Gastroesophageal sphincter (tissue), 4 donors: ENCODE measurements around the genes INKA2, CTTNBP2NL and WNT2B.

GRCh38 chr1:111504862-111505287 is 1.4 kb upstream of the ADORA3 start:
- PRO-cap, result no peak
- RAMPAGE, long total RNA, 4 experiments, result no peak in any of the 4 experiments

- PRO-cap, result bidirectional peak, plus-strand start at chr1:111507794, minus-strand start at chr1:111507489
- RAMPAGE, long total RNA, 4 experiments, result no peak in any of the 4 experiments
These were observed 4.1 kb upstream of the ADORA3 start for GRCh38 chr1:111507268-111508243.

- PRO-cap, result no peak
- RAMPAGE, long total RNA, 4 experiments, result no peak in any of the 4 experiments
These were observed 6.7 kb upstream of the ADORA3 start for GRCh38 chr1:111510118-111510524.

DNA sequence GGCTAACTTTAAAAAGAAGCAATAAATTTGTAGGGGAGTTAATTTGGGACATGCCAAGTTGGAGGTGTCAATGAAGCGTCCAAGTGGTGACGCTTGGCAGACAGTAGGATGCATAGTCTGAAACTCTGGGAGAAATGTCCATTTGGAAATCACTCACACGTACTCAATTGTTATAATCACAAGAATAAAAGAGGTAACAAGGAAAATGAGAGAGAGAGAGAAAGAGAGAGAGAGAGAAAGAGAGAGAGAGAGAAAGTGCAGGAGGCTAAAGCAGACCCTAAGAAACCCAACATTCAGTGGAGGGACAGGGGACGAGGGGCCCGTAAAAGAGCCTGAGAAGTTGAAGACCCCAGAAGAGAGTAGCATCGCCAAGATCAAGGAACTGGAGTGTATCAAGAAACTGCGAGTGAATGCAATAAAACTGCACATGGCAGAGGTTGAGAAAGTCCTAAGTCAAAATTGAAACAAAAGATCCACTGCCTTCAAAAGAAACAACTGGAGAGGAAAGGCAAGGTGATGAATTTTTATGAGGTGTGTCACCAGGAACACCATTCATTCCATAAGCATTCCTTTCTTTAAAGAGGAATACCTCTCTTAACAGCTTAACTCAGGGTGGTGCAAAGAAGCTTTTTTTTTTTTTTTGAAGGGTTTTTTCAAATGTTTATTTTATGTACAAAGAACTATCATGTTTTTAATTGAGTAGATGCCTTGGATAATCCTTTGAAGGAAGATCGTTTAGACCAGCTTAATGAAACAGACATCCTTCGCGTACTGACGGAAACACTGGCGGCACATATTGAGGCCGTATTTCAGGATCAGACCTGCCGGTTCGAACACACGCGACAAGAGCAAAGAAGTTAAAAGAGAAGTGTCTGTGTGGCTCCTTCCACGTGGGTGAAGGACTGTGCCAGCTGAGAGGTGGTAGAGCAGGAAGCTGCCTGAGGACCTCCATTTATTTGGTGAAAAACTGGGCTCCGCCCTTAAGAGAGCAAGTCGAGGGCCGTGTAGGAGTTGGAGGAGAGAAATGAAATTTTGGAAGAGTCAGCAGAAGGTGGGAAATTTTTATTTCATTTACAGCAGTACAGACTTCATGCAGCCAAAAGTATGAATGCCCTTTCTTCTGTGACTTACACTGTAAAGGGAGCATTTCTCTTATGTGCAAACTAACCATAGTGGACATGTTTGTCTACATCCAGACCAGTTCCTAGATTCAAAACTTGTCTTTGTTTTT is 38.4 kb upstream of the ADORA3 start:
- PRO-cap, result no peak
- RAMPAGE, long total RNA, 4 experiments, result start-site peak on the plus strand in 1 of 4 experiments, centred at position 557 of the sequence, 38 reads per replicate

GRCh38 chr1:111603823-111604436 is 15.7 kb upstream of the RAP1A start:
- PRO-cap, result no peak
- RAMPAGE, long total RNA, 4 experiments, result no peak in any of the 4 experiments

DNA sequence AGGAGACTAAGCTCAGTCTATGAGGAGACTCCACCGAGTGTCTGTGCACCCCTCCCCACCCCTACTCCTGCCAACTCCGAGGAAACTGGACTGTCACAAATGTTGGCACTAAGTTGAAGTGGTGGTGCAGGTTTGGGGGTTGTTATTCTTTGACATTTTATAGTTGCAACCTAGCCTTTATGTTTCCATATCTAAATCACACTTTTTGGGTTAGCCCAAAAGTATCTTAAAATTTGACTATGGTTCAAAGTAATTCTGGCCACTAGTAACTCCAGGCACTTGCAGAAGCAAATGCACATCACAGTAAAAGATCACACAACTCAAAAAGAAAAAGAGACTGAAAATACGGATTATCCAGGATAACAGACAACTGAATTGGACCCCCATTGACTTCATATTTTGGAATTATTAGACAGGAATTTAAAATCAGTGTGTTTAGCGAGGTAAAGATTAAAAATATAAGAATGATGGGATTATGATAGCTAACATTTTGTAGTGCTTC is 48.4 kb downstream of the RAP1A start:
- PRO-cap, result no peak
- RAMPAGE, long total RNA, 4 experiments, result no peak in any of the 4 experiments

- PRO-cap, result no peak
- RAMPAGE, long total RNA, 4 experiments, result no peak in any of the 4 experiments
These were observed 2.2 kb downstream of the INKA2 start for GRCh38 chr1:111736912-111737436.

DNA sequence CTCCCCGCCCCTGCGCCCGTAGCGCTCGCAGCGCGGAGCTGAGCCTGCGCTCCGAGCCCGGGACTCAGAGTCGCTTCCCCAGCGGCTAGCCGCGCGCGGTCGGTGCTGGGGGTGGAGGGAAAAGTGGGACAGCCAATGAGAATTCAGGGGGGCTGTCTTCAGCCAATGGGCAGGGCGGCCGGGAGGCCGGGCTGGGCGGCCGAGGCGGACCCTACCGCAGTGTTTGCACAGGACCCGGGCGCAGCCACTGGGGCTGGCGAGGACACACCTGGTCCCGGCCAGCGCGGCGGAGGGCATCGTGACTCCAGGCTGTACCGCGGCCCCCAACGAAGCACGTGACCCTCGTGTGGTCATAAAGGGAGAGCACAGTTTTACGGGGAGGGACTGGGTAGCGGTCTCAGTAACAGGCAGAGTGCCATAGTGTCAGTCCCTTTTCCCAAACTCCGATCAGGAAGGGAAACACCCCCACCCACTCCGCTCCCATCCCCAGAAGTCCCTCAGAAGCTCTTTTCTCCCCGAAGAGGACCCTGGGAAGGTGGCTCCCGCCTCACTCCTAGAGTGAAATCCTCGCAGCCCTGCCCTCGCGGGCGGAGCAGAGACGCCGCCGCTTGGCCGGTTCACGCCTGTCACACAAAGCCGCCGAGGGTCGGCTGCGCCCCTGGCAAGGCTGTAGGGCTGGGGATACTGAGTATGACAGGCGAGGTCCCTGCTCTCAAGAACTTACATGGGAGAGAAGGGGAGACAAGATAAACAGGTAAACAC is at the start of gene INKA2:
Gene INKA2 (minus strand): TSS at position 72 of the 762 bp plus-strand sequence.
- PRO-cap, result bidirectional peak, plus-strand start at position 219 of the sequence, minus-strand start at position 71 of the sequence
- RAMPAGE, long total RNA, 4 experiments, result start-site peak on the plus strand in 2 of 4 experiments, centred at positions 599 to 607 of the sequence, 8 to 18 reads per replicate; start-site peak on the minus strand in 3 of 4 experiments, centred at positions 56 to 68 of the sequence, 42 to 102 reads per replicate

DNA sequence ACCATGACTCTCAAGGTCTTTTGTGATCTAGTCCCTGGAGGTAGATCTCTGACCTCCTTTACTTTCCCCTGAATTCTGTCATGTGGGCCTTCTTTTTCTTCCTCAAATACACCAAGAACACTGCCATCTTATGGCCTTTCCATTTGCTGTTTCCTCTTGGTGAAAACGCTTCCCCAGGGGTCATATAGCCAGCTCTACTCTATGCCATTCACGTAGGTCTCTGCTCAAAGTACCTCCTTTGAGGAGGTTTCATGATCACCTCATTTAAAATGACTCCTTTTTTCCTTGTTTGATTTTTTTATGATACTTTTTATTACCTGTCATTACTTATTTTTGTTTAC is 2.7 kb downstream of the DDX20 start:
- PRO-cap, result no peak
- RAMPAGE, long total RNA, 4 experiments, result no peak in any of the 4 experiments

GRCh38 chr1:111967966-111968375 is 21.5 kb downstream of the KCND3 start:
- PRO-cap, result unidirectional peak, minus-strand start at chr1:111968027
- RAMPAGE, long total RNA, 4 experiments, result no peak in any of the 4 experiments

- PRO-cap, result bidirectional peak, plus-strand start at chr1:112396223, minus-strand start at chr1:112396021
- RAMPAGE, long total RNA, 4 experiments, result start-site peak on the plus strand in 3 of 4 experiments, at chr1:112396200-112396262 at its widest, 136 to 304 reads per replicate
These were observed at the start of gene CTTNBP2NL for GRCh38 chr1:112395757-112396757. Gene CTTNBP2NL (plus strand): TSS chr1:112396214.

GRCh38 chr1:112501539-112502495 is 6.9 kb upstream of the WNT2B start:
- PRO-cap, result unidirectional peak, plus-strand start at chr1:112501927
- RAMPAGE, long total RNA, 4 experiments, result no peak in any of the 4 experiments

- PRO-cap, result no peak
- RAMPAGE, long total RNA, 4 experiments, result start-site peak on the plus strand in 1 of 4 experiments, at chr1:112508928-112508990 at its widest, 8 reads per replicate
These were observed at the start of gene WNT2B for GRCh38 chr1:112508589-112509681. Gene WNT2B (plus strand): TSS chr1:112508965.

DNA sequence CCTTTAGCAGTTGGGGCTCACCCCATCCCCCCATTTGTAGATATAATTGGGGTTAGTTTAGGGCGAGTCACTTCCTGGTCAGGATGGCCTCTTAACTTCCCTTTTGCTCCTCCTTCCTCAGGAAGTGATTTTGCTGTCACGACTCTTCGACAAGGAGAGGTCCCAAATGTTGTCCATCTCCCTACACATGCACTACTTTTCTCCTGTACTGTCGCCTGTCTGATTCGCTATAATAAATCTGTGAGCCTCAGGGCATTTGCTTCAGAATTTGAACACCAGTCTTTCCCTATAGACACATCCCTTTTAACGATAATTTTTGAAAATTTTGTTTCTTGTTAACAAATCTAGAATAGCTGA is 586 bp downstream of the CAPZA1 start:
- PRO-cap, result no peak
- RAMPAGE, long total RNA, 4 experiments, result no peak in any of the 4 experiments

DNA sequence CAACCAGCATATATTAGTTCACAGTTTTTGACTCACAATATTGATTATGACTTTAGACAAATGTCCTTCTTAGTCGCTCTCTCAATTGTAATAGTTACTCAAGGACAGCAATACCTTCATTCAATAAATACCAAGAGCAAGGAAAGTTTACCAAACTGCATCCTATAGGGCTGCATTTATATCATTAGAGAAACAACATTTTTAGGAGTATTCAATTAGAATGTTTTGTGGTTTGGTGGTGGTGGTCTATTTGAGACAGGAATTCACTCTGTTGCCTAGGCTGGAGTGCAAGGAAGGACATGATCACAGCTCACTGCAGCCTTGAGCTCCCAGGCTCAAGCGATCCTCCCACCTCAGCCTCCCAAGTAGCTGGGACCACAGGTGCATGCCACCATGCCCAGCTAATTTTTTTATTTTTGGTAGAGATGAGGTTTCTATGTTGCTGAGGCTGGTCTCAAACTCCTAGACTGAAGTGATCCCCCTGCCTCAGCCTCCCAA is 7.1 kb upstream of the MOV10 start:
- PRO-cap, result no peak
- RAMPAGE, long total RNA, 4 experiments, result no peak in any of the 4 experiments

DNA sequence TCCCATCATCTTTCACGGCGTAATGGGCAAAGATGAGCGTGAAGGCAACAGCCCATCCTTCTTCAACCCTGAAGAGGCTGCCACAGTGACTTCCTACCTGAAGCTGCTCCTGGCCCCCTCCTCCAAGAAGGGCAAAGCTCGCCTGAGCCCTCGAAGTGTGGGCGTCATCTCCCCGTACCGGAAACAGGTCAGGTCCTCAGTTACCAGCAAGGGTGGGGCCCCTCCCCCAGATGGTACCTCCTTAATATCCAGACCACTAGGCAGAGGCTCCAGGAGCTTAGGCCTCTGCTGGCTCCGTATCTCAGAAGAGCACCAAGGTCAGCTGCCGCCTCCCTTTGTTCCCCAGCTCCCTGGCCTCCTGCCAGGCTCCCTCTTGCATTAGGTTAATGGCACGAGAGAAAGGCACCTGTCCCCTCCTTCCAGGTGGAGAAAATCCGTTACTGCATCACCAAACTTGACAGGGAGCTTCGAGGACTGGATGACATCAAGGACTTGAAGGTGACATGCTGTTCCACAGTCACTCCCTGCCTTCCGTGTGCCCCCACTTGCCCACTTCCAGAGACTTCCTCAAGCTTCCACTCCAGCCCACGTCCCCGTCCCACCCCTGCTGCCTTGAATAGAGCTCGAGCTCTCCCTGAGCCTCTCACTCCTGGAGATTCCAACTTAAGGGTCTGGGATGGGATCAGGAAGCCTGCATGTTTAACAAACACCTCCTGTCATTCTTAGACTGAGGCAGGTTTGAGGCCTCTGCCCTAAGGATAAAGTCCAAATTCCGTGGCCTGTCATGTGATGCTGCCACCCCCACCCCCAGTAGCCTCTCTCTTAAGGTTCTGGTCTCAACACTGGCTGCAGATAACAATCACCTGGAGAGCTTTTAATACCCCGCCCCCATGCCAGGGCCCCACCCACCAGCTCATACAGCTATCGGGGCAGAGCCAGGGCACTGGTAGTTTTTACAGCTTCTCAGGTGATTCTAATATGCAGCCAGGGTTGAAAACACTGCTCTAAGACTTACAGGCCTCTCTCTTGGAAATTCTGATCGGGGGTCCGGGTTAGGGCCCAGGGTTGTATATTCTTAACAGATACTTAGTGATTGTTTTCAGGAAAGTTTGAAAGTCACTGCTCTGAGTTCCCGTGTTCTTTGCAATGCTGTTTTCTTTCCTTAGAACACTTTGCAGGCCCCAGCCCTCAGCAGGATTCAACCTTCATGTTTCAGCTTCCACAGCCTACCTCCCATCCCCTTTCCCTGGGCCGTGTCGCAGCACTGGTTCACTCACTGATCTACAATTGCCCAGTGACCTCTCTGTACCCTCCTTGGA is 8.2 kb downstream of the RHOC start:
- PRO-cap, result unidirectional peak, minus-strand start at position 382 of the sequence
- RAMPAGE, long total RNA, 4 experiments, result no peak in any of the 4 experiments

DNA sequence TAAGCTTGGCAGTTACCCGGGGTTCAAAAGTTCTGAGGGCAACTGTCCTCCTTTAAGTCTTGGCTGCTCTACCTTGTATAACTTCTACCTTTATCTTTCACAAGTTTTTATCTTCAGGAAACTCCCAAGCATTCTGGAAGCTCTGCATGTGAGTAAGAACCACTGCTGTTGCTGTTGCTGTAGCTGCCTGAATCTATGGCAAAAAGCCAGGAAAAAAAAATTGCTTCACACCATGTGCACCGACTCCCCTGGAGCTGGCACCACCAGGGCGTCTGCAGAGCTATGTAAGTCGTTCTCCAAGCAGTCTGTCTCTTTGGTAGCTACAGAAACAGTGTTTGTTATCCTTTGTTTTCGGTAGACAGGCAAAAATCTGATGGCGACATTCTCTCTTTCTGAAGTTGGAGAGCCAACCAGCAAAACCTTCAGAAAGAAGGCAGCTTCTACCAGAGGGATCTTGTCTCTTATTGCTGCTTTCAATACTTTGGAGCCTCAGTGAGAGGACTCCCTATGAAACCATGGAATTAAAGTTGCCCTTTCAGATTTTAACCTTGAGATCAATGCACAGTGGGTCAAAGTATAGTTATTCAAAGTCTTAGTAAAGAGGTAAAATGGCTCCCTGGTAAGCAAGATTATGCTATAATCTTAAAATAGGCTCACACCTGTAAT is 43.0 kb upstream of the SLC16A1 start:
- PRO-cap, result no peak
- RAMPAGE, long total RNA, 4 experiments, result no peak in any of the 4 experiments

DNA sequence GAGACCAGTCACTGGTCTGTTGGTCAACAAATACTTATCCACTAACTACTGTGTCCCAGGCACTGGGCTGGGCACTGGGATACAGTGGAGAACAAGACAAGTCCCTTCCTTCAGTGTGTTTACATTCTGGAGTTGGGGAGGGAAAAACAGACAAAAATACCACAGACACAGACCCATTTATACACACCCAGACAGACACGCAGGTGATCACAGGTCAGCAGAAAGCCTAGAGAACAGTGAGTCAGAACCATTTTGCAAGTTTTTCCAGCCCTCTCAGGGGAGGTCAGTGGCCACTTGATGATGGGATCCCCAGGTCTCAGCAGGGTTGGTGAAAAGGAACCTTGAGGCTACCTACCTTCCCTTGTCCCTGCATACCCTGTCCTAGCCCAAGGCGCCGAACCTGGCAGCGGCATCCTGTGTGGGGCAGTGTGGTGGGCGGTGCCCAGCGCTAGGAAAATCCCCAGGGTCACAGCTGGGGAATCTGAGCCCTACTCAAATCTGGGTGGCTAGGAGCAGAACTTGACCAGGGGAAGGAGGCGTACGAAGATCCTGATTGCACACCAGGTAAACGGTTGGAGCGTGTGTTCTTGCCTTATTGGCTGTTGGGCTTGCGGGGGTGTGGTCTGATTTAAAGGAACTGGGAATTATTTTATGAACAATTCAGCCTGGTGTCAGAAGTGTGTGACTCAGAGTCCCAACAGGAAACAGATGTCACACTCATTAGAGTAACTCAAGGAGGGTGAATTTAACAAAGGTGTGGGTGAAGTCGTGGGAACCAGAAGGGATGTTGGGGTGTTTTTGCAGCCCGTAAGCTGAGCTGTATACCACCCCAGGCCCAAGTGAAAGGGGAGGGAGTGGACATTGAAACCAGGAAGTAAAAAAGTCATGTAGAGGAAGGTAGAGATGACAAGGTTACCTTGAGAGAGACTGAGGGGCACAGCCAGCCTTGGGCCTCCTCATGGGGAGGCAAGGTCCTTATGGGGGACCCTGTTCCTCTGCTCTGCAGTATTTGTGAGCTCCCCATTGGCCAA is 118.6 kb downstream of the LRIG2 start:
- PRO-cap, result no peak
- RAMPAGE, long total RNA, 4 experiments, result no peak in any of the 4 experiments

- PRO-cap, result no peak
- RAMPAGE, long total RNA, 4 experiments, result no peak in any of the 4 experiments
These were observed 72.7 kb downstream of the MAGI3 start for GRCh38 chr1:113462764-113463637.

DNA sequence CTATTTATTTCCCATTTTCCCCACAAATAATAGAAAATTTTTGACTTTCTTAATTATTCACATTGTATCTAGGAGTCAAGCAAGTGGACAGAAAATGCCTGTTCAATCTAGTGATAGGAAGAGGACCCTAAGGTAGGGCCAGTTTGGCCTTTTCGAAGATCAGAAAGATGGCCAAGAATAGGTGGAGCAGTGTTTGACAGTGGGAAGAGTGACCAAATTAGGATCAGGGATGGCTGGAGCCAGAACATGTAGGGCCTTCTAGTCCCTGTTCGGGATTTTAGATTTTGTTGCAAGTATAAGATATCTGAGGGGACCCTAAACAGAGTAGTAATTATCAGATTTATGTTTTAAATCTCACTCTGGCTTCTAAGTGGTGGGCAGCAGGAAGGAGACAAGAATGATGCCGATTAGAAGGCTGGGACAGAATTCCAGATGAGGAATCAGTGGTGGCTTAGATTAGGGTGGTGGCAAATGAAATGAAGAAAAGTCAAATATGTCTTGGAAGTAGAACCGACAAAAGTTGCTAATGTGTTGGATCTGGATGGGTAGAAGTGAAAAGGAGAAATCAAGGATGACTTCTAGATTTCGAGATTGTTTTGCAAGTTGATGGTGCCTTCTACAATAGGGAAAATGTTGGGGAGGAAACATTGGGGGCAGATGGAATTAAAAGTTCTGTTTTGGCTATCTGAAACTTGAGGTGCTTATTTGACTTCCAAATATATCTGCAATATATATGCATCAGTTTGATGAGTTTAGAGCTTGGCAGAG is 158.3 kb downstream of the MAGI3 start:
- PRO-cap, result no peak
- RAMPAGE, long total RNA, 4 experiments, result no peak in any of the 4 experiments